Measurements from ENCODE around the genes LCN8, SSNA1 and NRARP.

DNA sequence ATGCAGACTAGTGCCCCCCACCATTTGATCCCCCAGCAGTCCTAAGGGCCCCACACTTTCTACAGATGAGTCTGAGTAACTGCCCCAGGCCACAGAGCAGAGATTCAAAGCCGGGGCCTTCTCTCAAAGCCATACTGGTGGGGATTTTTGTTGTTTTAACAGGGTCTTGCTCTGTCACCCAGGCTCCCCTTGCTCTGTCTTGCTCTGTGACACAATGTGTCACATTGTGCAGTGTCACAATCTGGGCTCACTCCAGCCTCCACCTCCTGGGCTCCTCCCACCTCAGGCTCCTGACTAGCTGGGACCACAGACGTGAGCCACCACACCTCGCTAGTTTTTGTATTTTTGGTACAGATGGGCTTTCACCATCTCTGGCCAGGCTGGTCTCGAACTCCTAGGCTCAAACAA, 8.7 kb downstream of the AGPAT2 start:
- RAMPAGE, long total RNA: no peak
- RRBS: no CpG with 5 or more reads among the region's 4 CpGs

GRCh38 chr9:136723109-136724409, 11.2 kb downstream of the DIPK1B start:
- RAMPAGE, long total RNA: no peak
- RRBS: no CpG with 5 or more reads among the region's 57 CpGs

- RAMPAGE, long total RNA: no peak
- RRBS: 38% methylated on average over 16 of the region's 37 CpGs
Observed at GRCh38 chr9:136757858-136758680, at the start of gene LCN8. Gene LCN8, minus strand, starts transcription at chr9:136758243.

DNA sequence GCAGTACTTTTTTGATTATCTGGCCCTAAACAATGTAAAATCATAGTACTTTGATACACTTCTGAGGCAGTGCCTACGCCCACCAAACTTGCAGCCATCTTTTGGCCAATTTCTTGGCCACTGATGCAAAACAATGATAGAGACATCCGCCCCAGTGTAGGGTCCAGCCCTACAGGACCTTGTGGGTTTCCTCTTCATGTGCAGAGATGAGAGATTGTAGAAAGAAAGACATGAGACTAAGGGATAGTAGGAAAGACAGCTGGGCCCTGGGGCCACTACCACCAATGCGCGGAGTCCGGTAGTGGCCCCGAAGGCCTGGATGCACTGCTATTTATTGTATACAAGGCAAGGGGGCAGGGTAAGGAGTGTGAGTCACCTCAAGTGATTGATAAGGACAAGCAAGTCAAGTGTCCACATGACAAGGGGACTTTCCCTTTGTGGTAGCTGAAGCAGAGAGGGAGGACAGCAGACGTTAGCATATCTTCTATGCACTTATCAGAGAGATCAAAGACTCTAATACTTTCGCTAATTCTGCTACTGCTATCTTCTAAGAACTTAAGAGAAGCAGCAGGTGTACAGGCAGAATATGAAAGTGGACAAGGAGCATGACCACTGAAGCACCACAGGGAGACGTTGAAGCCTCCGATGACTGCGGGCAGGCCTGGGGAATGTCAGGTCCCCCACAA, 6.1 kb upstream of the TMEM141 start:
- RAMPAGE, long total RNA: no peak
- RRBS: no CpG with 5 or more reads among the region's 11 CpGs

- RAMPAGE, long total RNA: no peak
- RRBS: no CpG with 5 or more reads among the region's 22 CpGs
Observed at GRCh38 chr9:136787545-136788353, 3.4 kb upstream of the TMEM141 start.

DNA sequence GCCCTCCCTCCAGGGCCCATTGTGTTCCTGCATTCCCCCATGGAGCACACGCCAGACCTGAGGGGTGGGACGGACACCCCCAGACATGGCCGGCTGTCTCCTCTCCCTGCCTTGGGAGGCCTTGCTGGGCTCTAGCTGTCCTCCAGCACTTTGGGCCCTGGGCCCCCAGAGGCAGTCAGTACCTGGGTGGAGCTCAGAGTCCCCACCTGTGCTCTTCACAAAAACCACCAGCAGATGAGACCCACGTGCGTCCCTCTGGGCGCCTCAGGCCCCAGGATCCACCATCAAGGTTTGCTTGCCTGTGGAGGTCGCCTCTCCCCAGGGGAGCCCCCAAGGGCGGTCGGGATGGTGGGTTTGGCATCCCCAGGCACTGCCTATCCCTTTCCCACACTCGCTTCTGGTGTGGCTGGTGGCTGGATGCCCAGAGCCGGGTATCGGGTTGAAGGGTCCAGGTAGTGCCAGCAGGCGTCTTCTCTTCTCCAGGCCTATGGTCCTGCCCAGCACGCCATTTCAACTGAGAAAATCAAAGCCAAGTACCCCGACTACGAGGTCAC, 1.1 kb downstream of the PHPT1 start:
- RAMPAGE, long total RNA: no peak
- RRBS: no CpG with 5 or more reads among the region's 16 CpGs

GRCh38 chr9:136852661-136853863, 916 bp downstream of the MAMDC4 start:
- RAMPAGE, long total RNA: no peak
- RRBS: 83% methylated on average over 4 of the region's 39 CpGs

GRCh38 chr9:136964115-136964585, 12.1 kb downstream of the LCN12 start:
- RAMPAGE, long total RNA: no peak
- RRBS: 21% methylated on average over 1 of the region's 17 CpGs

- RAMPAGE, long total RNA: no peak
- RRBS: no CpG with 5 or more reads among the region's 29 CpGs
Observed at GRCh38 chr9:136992550-136993108, 407 bp downstream of the PAXX start.

GRCh38 chr9:137033875-137034518, 2.1 kb upstream of the FUT7 start:
- RAMPAGE, long total RNA: no peak
- RRBS: no CpG with 5 or more reads among the region's 11 CpGs

- RAMPAGE, long total RNA: no peak
- RRBS: under 1% methylated on average over 22 of the region's 36 CpGs
Observed at GRCh38 chr9:137046355-137046953, 477 bp upstream of the NPDC1 start.

DNA sequence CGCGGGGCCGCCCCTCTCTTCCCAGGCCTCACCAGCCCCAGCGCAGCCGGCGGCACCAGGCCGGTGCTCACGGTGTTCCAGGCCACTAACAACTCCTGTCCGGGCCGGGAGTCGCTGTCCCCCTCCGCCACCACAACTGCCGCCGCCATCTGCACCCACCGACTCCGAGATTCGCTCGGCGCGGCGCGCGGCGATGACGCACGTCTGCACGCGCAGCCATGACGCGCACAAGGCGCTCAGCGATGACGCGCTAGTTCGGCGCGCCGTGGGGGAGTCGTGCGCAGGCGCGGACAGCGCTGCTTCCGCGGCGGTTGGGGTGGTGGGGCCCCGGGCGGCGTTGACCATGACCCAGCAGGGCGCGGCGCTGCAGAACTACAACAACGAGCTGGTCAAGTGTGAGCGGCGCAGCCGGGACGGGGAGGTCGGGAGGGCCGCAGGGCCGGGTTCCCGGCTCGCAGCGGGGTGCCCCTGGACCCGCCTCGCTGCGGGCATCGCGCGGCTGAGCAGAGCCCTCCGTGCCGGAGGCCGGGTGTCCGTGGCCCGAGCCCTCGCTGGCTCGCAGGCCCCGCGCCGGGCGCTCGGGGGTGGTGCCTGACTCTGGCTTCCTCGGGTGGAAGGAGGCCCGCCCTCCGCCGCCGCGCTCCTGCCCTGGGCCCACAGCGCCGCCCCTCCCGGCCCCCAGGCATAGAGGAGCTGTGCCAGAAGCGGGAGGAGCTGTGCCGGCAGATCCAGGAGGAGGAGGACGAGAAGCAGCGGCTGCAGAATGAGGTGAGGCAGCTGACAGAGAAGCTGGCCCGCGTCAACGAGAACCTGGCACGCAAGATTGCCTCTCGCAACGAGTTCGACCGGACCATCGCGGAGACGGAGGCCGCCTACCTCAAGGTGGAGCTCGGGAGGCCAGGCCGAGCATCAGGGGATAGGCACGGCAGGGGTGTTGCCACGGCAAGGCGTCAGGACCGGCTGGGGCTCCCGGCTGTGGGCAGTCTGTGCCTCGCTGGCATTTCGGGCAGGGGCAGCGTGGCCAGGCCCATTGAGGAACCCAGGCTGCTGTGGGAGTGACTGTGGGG, at the start of gene SSNA1:
SSNA1 (plus strand) TSS at position 293 of the 1,067 bp plus-strand sequence.
- RAMPAGE, long total RNA: start-site peak on the plus strand centred at position 300 of the sequence, 49 bp wide, 60 and 100 reads in 2 replicates
- RRBS: 1% methylated on average over 39 of the region's 116 CpGs

GRCh38 chr9:137194320-137194772, 5.9 kb downstream of the SSNA1 start:
- RAMPAGE, long total RNA: no peak
- RRBS: no CpG with 5 or more reads among the region's 17 CpGs

GRCh38 chr9:137302131-137302772, at the start of gene NRARP:
Gene NRARP, minus strand, starts transcription at chr9:137302271.
- RAMPAGE, long total RNA: no peak
- RRBS: under 1% methylated on average over 86 of the region's 99 CpGs

DNA sequence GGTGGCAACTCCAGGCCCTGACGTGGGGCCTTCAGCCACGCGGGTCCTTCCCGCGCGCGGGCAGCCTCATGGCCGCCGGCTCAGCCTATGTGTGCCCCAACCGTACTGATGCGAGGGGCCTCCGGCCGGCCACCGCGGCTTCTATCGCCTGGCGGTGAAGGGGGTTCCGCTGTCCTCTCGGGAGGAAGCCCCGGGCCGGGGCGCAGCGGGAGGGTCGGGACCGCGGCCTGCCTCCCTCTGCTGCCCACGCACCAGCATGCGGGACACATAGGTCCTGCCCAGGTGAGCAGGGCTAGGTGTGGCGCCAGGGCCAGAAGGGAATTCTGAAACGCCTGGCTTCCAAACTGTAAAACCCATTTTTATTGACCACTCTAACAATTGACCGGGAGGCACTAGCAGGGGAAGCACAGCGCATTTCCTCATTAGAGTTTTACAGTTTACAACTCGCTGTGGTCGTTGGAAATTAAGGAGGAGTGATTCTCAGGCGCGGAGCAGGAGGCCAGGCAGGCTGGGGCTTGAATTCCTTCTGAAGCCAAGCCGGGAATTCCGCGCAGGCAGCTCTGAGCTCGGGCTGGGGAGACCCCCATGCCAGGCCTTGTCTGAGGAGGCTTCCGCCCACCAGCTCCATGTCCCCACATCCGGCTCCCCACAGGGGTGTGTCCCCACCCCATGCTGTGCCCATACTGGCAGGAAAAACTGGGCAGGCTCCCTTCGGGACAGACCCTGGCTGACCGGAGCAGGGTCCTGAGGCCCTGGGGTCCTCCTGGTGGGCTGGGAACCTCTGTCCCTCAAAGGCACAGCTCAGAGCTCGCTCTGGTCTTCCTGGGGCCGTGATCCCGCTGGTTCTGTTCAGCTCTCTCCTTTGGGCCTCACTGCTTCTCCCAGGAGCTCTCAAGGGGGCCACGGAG, 982 bp upstream of the NRARP start:
- RAMPAGE, long total RNA: no peak
- RRBS: 2% methylated on average over 17 of the region's 48 CpGs

- RAMPAGE, long total RNA: no peak
- RRBS: 20% methylated on average over 13 of the region's 43 CpGs
Observed at GRCh38 chr9:137304959-137305916, 3.2 kb upstream of the NRARP start.

DNA sequence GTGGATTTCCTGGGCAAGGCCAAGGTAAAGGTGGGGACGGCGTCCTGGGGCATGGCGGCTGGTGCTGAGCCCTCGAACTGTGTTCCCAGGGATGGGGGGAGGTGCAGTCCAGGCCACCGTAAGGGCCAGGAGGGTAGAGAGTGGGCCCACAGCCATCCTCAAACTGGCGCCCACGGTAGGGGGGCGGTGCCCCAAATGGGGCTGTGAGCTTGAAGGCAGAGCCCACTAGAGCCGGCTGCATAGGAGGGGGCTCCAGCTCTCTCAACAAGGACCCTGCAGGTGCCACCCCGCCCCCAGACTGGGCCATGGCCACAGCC, 6.1 kb downstream of the NOXA1 start:
- RAMPAGE, long total RNA: no peak
- RRBS: no CpG with 5 or more reads among the region's 10 CpGs

- RAMPAGE, long total RNA: no peak
- RRBS: 83% methylated on average over 4 of the region's 23 CpGs
Observed at GRCh38 chr9:137436730-137437469, 4.3 kb downstream of the ENTPD8 start.

DNA sequence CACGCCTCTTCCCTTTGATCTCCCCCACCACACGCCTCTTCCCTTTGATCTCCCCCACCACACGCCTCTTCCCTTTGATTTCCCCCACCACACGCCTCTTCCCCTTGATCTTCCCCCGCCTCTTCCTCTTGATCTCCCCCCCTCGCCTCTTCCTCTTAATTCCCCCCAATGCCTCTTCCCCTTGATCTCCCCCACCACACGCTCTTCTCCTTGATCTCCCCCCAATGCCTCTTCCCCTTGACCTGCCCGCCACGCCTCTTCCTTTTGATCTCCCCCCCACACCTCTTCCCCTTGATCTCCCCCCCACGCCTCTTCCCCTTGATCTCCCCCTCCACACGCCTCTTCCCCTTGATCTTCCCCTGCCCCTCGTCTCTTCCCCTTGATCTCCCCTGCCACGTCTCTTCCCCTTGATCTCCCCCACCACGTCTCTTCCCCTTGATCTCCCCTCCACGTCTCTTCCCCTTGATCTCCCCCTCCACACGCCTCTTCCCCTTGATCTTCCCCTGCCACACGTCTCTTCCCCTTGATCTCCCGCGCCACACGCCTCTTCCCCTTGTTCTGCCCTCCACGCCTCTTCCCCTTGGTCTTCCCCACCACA, 8.4 kb downstream of the NSMF start:
- RAMPAGE, long total RNA: no peak
- RRBS: no CpG with 5 or more reads among the region's 21 CpGs

DNA sequence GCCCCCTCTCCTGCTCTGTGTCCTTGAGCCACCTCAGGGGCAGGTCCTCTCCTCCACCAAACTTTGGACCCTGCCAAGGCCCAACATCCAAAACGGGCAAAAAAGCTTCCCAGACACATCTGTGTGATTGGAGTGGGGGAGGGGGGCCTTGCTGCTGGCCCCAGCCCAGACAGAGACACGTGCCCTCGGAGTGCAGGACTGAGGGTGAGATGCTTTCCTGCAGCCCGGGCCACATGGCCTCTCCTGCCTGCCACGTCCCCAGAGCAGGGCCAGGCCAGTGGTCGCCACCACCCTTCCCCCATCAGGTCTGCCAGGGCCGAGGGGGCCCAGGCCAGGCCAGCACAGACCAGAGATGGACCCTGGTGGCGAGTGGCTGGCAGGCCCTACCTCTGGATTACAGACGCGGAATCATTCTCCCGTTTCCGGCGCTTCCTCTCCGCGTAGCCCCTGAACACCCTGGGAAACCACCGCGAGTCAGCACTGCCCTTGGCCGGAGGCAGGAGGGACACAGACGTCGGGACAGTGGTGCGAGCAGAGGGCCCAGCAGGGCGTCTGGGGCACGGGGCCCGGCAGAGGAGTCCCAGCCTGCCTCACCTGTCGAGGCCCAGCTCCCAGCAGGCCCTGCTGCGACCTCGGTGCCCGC, 4.2 kb downstream of the NSMF start:
- RAMPAGE, long total RNA: no peak
- RRBS: 82% methylated on average over 12 of the region's 28 CpGs

Data from kidney epithelial cell (primary cell).